ENCODE data around the gene ULBP3.

DNA sequence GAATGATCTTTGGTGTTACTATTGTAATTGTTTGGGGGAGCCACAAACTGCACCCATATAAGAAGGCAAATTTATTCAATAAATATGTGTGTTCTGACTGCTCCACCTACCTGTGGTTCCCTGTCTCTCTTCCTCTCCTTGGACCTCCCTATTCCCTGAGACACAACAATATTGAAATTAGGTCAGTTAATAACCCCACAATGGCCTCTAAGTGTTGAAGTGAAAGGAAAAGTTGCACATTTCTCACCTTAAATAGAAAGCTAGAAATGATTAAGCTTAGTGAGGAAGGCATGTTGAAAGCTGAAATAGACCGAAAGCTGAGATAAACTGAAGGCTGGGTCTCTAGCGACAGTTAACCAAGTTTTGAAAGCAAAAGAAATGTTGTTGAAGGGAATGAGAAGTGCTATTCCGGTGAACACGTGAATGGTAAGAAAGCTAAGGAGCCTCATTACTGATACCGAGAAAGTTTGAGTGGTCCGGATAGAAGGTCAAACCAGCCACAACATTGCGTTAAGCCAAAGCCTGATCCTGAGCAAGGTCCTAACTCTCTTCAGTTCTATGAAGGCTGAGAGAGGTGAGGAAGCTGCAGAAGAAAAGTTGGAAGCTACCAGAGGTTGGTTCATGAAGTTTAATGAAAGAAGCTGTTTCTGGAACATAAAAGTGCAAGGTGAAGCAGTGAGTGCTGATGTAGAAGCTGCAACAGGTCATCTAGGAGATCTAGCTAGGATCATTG lies 34.2 kb downstream of the UST start:
- PRO-cap: no peak

- PRO-cap: no peak
These were observed 43.9 kb downstream of the UST start for GRCh38 chr6:148790709-148791165.

DNA sequence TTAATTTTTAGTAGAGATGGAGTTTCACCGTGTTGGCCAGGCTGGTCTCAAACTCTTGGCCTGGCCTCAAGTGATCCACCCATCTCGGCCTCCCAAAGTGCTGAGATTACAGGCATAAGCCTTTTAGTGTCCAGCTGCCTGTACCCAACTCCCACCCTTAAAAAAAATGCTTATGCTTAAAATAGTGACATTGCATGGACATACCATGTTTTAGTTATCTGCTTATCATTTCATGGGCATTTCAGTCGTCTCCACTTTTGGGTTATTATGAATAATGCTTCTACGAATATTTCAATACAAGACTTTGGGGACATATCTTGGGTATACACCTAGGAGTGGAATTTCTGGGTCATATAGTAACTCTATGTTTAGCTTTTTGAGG lies 176.1 kb downstream of the UST start:
- PRO-cap: unidirectional peak, minus-strand start at position 258 of the sequence

- PRO-cap: no peak
These were observed 89.1 kb upstream of the TAB2 start for GRCh38 chr6:149228507-149228815.

- PRO-cap: no peak
These were observed 20.9 kb upstream of the SUMO4 start for GRCh38 chr6:149379184-149379554.

- PRO-cap: no peak
These were observed 10.8 kb downstream of the SUMO4 start for GRCh38 chr6:149410527-149411658.

DNA sequence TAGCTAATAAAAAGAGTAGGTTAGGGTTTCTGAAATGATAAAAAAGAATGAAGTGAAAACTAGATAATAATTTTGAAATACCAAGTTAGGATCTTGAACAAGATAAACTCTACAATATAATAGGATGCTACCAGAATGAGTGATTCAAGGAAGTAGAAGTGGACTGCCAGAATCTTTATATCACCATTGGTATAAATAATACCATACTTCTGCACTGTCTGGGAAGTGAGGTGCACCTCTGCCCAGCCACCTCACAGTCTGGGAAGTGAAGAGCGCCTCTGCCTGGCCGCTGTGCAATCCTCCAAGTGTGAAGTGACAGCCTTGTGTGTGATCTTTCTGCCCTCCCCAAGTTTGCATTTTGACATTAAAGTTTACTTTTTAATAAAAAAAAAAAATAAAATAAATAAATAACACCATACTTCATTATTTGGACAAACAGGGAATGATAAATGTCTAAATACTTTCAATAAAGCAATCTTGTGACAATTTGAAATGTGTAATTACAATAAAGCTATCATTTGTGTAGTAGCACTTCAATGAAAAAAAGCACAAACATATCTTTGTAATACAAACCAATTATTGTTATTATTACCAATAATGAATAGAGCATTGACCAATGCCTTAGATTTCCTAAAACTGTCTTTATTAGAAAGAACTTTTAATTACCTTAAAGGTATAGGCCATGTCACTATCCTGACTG lies 18.7 kb downstream of the LATS1 start:
- PRO-cap: no peak

- PRO-cap: bidirectional peak, plus-strand start at chr6:150069099, minus-strand start at chr6:150069121
These were observed at the start of gene ULBP3 for GRCh38 chr6:150068551-150069696. ULBP3 (minus strand) TSS chr6:150069121.

DNA sequence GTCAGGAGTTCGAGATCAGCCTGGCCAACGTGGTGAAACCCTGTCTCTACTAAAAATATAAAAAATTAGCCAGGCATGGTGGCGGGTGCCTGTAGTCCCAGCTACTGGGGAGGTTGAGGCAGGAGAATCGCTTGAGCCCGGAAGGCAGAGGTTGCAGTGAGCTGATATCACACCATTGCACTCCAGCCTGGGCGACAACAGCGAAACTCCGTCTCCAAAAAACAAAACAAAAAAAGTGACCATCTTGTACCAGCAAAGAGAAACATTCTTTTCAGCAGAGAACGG lies 25.1 kb upstream of the PPP1R14C start:
- PRO-cap: unidirectional peak, minus-strand start at position 233 of the sequence

- PRO-cap: no peak
These were observed 48.7 kb downstream of the PPP1R14C start for GRCh38 chr6:150191400-150192130.

- PRO-cap: no peak
These were observed 33.7 kb downstream of the PLEKHG1 start for GRCh38 chr6:150633166-150634000.

DNA sequence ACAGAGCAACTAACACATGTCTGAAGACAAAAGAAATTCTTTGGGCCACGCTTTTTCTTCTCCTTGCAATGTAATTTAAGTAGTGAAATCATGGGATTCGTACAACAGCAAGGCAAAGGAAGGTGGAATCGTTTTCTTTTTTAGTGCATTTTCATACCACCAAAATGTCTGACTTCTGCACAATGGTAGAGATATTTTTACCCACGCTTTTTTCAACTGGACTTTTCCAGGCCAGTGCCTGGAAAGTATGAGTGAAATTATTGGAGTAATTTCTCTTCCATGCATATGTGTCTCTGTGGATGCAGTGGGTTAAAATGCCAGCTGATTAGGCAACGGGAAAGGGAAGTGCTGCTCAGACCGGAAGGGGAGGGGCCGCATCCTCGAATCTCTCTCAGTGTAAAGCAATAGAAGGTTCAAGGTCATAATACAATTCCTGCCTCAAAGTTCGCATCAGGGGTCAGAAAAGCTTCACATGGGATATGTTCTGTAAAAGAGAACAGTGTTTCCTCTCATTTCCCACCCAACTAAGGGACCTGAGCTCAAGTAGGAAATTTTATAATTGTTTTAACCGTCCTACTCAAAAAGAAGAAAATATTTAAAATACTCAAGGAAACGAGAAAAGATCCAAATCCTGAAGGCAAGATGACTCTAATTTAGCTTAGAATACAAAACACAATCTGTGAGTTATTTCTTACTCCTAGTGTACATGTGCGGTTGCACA lies 89.7 kb upstream of the MTHFD1L start:
- PRO-cap: no peak

DNA sequence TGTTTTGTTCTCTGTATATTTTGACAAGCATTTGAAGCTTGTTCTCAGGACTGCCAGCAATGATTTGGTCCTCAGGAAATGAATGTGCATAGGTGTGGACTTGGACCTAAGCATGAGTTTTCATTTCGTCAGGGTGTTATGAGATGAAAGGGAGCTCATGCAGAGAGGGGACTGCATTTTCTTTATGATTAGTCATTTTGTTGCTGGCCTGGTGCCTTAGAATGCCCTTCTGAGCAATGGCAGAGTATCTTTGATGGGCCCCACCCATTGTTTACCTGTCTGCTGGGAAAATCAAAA lies 51.6 kb upstream of the MTHFD1L start:
- PRO-cap: no peak

DNA sequence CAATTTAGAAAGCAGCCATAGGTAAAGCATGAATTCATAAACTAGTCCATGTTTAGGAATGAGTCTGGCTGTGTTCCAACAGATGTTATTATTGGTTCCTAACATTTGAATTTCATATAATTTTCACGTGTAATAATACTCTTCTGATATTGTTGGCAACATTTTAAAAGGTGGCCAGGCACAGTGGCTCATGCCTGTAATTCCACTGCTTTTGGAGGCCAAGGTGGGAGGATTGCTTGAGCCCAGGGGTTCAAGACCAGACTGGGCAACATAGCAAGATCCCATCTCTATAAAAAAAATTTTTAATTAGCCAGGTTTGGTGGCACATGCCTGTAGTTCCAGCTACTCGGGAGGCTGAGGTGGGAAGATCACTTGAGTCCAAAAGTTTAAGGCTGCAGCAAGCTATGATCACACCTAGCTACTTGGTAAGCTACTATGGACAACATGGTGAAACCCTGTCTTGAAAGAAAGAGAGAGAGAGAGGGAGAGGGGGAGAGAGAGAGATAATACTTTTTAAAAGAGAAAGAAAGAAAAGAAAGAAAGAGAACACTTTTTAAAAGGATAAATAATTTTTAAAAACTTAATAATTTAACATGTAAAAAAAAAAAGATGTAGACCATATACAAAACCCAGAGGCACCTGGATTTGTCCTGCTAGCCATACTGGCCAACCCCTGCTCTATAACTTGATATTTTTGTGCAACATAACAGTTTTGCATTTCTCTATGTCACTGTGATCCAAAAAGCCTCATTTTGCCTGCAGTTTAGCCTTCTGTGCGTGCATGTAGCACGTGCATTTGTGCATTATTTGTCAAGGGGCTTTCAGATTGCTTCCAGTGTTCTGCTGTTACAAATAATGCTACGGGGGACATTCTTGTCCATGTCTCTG lies 116.4 kb downstream of the MTHFD1L start:
- PRO-cap: no peak

- PRO-cap: no peak
These were observed 140.7 kb downstream of the MTHFD1L start for GRCh38 chr6:151005969-151006801.

DNA sequence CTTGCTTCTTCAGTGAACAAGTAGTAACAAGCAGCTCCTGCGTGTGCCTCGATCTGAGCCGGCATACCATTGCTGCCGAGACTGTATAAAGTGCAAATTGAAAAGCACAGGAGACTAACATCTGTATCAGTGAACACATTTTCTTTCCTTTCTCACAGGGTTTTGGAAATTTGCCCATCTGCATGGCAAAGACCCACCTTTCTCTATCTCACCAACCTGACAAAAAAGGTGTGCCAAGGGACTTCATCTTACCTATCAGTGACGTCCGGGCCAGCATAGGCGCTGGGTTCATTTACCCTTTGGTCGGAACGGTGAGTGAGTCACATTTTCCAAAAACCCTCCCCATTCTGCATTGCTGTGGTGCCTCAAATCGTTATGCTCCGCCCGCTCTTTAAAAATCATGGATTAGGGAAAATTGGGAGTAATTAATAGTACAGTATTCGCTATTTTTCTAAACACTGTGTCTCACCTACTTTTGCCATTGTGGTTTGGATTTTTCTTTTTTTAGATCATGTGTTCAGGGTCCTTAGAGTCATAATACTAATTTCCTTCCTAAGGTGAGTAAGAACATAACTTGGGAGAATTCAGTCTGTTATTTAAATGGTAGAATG lies 171.4 kb downstream of the MTHFD1L start:
- PRO-cap: no peak

- PRO-cap: no peak
These were observed 179.5 kb upstream of the AKAP12 start for GRCh38 chr6:151060078-151060832.

DNA sequence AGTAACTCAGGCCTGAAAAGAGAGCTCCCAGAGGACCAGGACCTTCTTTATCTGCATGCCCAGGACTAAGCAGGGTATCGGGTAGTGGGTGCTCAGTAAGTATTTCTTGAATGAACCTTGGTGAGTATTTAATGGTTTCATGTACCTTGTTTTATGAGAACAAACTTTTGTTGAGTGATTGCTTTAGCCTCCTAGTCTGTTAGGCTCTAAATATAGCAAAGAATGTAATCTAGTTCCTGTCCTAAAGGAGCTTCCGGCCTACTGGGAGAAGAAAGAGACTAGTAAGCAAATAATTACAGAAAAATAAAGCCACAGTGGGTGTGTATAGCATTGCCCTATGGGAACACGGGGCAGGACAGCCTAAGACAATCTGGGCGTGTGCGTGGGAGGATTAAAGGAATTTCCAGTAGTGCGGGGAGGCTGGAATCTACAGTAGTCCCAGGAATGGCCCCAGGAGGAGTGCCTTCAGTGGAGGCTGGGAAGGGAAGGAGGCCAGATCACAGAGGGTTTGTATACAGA lies 98.1 kb upstream of the AKAP12 start:
- PRO-cap: no peak

DNA sequence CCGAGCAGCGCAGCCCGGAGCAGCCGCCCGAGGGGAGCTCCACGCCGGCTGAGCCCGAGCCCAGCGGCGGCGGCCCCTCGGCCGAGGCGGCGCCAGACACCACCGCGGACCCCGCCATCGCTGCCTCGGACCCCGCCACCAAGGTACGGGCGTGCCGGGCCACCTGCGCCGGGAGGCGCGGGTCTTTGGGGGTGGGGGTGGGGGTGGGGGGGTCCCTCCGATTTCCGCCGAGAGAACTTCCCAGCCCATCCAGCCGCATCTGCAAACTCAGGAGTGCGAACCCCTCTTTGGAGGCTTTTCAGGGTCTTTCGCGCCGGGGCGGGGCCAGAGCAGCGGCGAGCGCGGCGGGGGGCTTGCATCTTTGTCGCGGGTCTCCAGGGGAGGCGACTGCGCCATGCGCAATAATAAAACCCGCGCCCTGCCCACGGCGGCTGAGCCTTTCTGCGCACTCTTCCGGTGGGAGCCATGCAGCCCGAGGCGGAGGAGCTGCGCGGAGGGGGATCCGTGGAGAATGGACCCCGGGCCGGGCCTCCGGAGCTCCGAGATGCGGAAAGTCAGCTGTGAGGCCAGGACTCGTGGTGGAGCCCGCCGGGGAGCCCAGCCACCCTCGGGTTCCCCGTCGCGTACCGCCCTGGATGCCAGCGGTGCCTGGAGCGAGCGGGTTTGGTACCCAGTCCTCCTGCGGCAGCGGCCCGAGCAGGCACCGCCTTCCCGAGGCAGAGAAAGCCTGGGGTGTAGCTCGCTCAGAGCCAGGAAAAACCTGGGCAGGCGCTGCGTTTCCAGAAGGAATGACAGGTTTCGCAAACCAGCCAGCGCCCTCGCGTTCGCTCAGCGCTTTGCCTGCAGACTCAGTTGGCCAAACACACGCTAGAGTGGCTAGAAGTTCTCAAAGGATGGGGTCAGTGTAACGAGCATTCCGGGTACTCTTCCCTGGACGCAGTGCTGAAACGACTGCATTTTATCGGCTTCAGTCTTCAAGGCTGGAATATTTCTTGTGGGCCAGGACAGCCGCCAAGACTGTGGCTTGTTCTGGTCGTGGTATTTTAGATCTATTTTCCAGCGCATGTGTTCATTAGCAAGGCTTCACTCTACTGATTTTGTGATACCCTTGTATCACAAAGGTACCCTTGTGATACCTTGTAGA lies 1.2 kb downstream of the AKAP12 start:
- PRO-cap: no peak

GRCh38 chr6:151352995-151353907 lies 38.1 kb downstream of the ZBTB2 start:
- PRO-cap: no peak